Neutrophil (primary cell): ENCODE measurements around a stretch of chr1.

DNA sequence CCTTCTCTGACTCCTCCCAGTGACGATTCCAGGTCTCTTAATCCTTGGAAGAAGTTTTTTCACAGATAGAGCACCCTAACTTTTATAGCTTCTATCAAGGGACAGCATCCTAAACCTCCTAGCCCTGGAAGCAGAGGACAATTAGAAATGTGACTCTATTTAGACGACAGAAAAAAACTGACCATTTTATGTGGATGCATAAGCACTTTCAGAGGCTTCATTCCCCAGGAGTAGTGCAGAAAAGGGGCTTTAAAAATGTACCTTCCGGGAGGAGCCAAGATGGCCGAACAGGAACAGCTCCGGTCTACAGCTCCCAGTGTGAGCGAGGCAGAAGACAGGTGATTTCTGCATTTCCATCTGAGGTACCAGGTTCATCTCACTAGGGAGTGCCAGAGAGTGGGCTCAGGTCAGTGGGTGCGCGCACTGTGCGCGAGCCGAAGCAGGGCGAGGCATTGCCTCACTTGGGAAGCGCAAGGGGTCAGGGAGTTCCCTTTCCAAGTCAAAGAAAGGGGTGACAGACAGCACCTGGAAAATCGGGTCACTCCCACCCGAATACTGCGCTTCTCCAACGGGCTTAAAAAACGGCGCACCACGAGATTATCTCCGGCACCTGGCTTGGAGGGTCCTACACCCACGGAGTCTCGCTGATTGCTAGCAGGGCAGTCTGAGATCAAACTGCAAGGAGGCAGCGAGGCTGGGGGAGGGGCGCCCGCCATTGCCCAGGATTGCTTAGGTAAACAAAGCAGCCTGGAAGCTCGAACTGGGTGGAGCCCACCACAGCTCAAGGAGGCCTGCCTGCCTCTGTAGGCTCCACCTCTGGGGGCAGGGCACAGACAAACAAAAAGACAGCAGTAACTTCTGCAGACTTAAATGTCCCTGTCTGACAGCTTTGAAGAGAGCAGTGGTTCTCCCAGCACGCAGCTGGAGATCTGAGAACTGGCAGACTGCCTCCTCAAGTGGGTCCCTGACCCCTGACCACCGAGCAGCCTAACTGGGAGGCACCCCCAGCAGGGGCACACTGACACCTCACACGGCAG is 416.6 kb upstream of the C1orf87 start:
- PRO-cap: no peak

DNA sequence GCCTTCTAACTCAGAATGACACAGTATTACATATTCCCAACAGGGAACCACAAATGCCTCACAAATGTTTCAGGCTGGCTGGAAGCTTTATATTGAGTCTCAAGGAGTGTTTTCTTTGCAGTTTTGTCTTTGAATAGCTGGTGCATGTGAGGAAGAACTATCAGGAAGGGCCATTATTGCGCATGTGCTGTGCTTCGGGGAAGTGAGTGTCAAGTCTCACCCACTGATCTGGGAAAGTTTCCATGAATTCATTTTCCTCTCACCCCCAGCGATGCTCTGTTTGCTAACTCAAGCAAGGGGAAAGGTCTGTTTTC is 92.2 kb upstream of the NFIA start:
- PRO-cap: no peak

GRCh38 chr1:61050956-61051625 is 31.3 kb upstream of the NFIA start:
- PRO-cap: no peak

GRCh38 chr1:61054720-61055396 is 27.5 kb upstream of the NFIA start:
- PRO-cap: no peak

- PRO-cap: no peak
Measured at GRCh38 chr1:61123218-61123834, 41.0 kb downstream of the NFIA start.

DNA sequence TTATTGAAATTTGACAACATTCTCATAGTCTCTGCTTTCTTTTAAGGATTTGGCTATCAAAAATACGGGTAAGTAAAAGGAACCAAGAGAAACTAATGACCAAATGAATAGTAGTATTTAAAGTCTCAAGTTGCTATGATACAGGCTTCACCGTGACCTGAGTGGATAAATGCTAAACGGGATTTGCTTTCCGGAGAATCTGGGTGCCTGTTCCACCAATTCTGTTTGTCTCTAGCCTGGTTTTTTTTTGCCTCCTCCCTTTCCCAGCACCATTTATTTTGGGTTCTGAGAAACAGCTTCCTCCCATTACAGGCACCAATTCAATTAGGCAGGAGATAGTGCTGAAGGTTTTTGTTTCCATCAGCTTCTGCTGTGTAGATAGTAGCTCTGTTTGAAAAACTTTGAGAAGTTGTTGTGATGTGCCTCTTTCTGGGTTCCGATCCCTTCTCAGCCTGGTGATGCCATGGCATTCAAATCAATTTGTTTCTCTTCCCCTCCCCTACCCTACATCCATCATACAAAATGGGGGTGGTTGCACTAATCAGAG is 108.9 kb downstream of the NFIA start:
- PRO-cap: no peak

- PRO-cap: no peak
Measured at GRCh38 chr1:61836742-61837051, 94.4 kb downstream of the PATJ start.

DNA sequence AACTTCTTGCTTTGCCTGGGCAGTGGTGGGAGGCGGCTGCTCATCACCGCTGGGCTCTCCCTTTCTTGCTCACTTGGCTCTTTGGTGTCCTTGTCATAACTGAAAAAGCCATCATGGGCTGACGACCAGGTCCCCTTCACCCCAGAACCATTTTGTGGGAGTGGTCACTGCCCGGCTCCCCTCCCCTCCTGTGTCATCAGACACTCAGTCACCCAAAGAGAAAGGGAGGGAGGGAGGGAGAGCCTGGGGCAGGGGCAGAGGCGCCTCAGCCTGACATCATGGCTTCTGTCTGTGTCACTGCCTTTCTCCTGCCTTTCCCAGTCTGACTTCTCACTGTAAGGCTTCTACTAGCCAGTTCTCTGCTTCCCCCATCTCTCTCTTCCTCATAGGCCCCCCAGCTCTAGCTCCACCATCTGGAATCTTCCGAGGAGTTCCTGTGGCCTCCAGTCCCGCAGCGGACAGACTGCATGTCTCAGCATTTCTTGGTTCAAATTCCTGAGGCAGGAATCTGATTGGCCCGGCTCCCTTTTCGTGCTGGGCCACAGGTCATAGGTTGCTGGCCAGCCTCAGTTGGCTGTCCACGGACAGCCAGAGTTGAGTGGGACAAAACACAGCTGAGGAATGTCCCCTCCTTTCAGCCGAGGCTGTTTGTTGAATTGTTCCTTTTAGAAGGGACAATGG is 18.5 kb upstream of the KANK4 start:
- PRO-cap: no peak

DNA sequence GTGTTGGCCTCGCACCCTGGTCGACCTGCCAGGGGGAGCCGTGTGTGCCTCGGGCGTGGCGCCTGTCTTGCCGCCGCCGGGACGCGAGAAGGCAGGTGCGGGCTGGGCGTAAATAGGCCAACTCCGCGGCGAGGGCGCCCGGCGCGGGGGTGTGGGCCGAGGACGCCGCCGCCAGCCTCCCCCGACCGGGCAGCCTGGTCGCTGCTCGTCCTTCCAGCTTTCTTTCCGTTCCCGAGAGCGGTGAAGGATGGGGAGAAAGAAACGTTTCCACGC is 580 bp downstream of the USP1 start:
- PRO-cap: no peak

GRCh38 chr1:62608911-62609358 is 11.6 kb downstream of the ANGPTL3 start:
- PRO-cap: no peak

GRCh38 chr1:62746492-62746817 is 37.5 kb upstream of the ATG4C start:
- PRO-cap: no peak

DNA sequence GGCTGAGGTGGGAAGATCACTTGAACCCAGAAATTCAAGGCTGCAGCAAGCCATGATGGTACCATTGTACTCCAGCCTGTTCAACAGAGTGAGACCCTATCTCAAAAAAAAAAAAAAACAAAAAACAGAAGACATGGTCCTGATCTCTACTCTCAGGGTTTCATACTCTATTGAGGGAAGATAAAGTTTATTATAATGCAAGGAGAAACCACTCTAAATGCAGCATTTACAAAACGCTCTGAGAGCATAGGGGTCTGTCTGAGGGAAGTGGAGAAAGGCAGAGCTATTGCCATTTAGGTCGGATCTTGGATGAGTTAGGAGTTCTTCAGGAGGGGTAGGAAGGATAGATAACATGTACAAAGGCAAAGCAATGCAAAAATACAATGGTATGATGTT is 138.4 kb downstream of the ROR1 start:
- PRO-cap: no peak

DNA sequence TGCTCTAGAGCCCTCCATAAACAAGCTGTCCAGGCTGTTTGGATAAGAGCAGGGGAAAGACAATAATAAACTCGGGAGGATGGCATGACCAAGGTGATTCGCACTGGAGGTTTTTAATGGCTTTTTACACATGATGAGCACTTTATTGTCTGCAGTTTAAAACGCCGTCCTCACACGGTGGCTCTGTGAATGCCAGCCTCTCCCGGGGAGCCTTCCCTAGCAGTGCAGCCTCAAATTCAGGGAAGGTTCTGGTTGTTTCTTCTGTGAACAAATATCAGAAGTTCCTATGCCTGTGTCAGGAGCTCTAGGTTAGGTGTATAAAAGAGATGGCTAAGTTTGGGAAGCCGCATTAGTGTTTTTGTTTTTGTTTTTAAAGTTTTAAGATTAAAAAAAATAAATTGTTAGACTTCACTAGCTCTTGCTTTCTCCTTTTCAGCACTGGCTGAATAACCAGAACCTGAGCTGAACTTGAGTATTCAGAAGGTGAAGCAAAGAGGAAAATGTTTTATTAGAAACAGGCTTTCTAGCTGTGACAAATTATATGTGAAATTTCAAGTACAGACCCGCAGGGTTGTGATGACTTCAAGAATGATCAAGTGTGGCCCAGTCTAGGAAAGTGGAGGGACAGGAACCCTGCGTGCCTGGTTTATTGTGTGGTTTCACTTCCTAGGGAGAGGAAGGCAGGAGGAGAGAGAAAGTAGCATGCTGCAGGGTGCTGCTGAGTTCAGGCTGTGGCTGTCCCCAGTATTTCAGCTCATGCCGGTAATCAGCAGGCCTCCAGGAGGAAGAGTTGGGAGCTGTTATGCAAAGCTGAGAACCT is 140.1 kb downstream of the ROR1 start:
- PRO-cap: no peak

DNA sequence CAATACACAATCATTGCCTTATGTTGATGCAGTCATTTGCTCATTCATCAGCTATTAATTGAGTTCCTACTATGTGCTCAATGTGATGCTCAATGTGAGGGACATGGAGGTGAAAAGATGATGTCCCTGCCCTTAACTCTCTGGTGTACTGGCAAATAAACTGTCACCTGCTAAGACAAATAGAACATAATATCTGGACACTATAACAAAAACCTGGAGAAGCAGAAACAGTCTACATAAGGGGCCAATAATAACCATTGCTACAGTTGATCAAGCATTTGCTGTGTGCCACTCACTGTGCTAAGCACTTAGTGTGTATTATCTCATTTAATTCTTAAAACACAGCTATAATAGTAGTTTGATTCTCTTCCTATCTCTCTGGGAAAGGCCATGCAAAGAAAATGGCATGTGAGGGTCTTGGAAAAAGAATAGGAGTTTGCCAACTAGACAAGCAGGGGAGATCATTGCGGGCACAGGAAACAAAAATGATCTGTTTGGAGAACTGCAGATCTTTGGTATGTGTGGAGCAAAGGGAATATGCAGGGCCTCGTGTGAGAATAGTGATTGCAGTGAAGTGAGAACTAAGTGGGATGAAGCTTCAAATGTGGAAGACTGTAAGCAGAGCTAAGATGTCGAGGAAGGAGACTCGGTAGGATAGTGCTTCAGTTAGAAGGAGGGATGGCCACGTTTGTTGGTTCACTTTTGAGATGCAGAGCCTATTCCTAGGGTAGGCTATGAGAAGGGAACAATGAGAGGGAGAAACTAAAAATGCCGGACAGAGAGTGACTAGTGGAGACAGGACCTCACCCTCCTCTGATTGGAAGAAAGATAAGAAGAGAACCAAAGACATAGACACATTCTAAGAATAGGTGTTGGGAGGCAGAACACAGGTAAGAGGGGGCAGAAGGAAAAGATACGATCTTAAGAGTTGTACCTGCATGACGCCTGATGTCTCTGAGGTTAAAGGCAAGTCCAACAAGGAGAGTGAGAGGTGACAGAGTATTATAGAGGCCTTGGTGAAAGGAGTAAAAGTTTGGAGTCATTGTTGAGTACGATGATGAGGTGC is 125.2 kb upstream of the UBE2U start:
- PRO-cap: no peak

DNA sequence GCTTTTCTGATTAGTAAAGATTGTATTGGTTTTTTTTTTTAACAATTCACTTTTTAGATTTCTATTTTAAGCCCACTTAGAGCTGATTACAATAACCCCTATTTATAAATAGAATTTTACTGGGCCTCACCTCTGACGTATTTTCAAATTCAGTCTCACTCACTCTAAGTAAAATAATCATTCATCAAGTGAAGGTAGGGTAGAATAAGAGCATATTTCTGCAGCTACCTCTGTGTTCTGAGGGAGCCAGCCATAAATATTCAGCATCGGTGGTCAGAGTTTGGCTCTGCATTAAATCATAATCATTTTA is 95.8 kb upstream of the UBE2U start:
- PRO-cap: no peak

DNA sequence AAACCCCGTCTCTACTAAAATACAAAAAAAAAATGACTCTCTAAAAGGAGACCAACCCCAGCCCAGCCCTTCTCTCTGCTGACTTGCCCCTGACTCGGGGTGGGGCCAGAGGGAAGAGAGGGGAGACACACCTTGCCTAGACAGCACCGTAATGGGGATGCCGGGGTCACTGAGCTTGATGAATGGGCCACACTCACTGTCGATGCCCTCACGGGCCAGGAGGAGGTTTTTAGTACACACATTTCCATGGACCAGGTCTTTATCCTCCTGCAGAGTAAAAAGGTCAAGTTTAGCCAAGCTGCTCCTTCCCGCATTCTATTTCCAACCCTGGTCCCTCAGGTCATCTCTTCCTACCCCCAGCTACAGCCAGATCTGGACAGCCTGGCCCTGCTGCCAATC is 99.7 kb downstream of the RAVER2 start:
- PRO-cap: no peak

DNA sequence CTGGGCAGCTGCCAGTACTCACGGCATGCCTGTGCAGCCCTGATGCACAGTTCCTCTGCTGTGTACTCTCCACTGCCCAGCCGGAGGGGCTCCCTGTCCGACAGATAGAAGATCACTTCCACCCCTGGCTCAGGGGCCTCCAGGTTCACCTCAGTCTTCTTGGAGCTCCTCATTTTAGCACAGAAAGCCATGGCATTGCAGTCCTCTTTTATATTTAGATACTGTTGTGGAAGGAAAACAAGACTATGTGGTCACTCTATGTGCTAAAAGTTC is 83.2 kb downstream of the JAK1 start:
- PRO-cap: no peak

- PRO-cap: no peak
Measured at GRCh38 chr1:64956122-64957052, 10.0 kb downstream of the JAK1 start.

DNA sequence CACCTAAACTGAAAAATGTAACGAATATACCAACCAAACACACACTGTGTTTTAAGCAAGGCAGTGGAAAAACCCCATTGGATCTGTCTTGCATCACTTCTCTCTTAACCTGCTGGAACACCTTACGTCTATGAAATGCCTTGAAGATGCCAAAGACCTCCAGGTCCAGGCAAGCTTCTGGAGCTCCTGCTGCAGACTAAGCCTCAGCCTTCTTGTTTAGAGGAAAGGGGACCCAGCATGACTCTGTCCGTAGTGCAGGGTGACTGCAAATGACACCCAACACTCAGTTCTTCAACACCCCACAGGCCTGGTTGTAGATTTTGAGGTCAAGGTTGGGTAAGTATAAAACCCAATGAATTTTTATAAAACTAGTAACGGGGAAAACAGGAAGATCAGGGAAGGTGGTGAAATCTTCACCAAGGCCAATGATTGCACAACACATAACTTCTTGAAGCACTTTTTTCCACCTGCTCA is 89.3 kb upstream of the JAK1 start:
- PRO-cap: no peak

- PRO-cap: no peak
Measured at GRCh38 chr1:65265285-65266443, 43.7 kb upstream of the DNAJC6 start.